ENCODE measurements around the gene USP17L5.

DNA sequence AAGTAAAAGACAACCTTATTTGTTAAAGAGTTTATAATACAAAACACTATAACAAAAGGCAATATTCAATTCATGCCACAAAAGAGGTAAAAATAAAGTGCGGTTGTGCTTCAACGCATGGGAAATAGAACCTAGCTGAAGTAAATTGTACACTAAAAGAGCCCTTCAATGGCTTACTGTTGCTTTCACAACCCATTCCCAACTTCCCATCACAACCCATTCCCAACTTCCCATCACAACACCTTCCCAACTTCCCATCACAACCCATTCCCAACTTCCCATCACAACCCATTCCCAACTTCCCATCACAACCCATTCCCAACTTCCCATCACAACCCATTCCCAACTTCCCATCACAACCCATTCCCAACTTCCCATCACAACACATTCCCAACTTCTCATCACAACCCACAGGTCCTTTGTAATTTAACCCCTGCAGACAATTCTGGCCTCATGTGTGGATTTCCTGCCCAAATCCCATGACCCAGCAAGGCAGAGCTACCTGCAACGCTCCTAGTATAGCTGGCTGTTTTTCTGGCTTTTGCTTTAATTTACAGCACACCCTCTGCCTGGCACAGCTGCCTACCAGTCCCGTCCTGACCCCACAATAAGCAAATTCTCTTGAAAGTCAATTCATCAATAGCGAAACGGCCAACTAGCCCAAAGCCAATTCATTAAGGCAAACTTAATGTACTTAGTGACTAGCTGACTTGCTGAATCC lies 75.7 kb downstream of the AFAP1 start:
- PRO-cap, 2 experiments: no peak in any of the 2 experiments

GRCh38 chr4:8010235-8011154 lies 70.8 kb upstream of the AFAP1 start:
- PRO-cap, 2 experiments: no peak in any of the 2 experiments

DNA sequence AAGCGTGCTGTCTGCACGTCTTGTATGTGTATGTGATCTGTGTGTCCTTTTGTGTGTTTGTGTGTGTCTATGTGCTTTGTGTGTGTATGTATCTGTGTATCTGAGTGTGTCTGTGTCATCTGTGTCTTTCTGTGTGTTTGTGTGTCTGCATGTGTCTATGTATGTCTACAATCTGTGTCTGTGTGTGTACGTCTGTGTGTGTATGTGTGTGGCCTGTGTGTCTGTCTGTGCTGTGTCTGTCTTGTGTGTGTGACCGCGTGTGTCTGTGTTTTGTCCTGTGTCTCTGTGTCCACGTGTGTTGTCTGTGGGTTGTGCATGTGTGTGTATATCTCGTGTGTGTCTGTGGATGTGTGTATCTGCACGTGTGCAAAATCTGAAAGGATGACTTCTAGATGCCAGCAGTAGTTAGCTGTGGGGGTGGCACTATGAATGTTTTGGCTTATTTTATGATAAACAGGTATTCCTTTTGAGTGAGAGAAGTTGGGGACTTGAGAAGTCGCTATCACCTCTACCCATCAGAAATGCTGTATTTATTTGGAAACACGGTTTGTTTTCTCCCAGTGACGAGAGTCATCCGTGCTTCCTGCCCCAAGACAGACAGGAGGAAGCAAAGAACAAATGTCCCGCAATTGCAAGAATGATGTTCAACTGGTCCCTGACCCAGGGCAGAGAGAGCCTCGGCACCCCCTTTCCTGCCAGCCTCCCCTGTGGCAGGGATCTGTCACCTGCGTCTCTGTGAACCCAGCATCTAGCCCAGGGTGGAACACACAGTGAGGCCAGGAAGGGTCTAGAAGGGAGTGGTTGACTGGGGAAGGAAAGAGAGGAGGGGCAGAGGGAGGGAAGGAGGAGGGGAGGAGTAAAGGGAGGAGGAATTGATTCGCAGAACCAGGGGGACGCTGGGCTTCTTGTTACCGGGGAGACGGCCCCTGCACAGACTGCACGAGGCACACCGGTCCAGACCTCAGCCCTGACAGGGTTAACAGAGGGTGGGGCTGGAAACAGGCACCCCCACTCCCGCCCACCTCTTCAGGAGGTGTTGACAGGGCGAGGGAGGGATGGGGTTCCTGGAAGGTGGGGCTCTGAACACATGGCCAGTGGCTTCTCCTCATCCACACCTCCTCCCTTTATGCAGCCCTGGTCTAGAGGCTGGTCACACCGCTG lies 88.3 kb downstream of the ABLIM2 start:
- PRO-cap, 2 experiments: no peak in any of the 2 experiments

DNA sequence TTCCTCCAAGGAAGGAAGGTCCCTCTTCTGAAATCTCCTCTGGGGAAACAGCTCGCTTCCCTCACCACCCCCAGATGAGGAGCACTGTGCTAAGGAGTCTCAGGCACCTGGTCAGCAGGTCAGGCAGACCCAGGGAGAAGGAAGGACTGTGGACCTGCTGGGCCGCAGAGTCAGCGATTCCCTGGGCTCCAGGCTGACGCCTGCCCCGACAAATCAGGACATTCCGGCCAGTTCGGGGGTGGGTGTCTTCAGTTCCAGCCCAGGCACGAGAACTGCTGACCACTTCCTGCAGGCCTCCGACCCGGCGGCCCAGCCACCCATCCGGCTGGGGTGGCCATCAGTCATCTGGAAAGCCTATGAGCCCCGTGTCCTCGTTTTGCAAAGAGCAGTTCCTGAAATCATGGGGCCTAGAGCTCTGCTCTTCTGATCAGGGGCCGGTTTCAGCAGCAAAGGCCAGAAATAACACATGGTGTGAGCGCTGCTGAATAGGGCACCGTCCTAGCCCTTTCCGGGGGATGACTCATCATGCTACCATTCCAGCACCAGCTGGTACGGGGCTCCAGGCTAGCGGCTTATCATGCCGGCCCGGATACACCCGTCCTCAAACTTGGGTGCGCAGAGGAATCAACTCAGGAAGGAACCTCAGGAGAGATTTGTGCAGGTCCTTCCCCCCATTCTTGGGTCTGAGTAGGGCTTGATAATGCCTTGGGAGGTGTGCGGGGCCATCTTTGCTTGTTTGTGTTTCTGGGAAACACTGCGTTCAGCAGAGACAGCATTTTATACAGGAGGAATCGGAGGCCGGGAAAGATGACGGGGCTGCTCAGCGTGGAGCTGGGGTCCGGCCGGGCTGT lies 7.8 kb upstream of the SH3TC1 start:
- PRO-cap, 2 experiments: peak in 1 of 2 experiments; most common plus-strand start position 388 of the sequence (in 1); most common minus-strand start position 150 of the sequence (in 1)

DNA sequence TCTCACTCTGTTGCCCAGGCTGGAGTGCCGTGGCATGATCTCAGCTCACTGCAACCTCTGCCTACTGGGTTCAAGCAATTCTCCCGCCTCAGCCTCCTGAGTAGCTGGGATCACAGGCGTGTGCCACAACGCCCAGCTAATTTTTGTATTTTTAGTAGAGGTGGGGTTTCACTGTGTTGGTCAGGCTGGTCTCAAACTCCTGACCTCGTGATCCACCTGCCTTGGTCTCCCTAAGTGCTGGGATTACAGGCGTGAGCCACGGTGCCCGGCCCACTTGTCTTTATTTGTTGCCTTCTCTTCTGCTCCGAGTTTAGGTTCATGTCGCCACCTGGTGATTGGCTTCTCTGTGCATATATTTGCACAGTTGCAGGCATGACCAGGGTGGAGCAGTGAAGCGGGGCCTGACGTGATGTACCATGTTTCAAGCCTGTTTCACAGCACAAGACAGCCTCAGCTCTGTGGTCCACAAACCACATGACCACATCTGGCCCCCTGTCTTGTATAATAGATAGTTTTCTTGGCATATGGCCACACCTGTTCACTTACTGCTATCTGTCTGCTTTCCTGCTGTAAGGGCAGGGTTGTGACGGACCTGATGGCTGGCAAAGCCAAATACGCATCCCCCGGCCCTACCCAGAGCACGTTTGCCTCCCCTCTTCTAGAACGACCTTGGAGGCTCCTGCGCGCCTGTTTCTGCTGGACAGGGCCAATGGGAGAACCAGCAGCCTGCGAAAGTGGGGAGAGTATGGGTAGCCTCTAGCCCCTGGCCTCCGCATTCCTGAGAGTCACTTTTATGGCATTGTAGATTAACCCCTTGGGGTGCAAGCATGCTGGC lies 6.4 kb upstream of the SH3TC1 start:
- PRO-cap, 2 experiments: no peak in any of the 2 experiments

DNA sequence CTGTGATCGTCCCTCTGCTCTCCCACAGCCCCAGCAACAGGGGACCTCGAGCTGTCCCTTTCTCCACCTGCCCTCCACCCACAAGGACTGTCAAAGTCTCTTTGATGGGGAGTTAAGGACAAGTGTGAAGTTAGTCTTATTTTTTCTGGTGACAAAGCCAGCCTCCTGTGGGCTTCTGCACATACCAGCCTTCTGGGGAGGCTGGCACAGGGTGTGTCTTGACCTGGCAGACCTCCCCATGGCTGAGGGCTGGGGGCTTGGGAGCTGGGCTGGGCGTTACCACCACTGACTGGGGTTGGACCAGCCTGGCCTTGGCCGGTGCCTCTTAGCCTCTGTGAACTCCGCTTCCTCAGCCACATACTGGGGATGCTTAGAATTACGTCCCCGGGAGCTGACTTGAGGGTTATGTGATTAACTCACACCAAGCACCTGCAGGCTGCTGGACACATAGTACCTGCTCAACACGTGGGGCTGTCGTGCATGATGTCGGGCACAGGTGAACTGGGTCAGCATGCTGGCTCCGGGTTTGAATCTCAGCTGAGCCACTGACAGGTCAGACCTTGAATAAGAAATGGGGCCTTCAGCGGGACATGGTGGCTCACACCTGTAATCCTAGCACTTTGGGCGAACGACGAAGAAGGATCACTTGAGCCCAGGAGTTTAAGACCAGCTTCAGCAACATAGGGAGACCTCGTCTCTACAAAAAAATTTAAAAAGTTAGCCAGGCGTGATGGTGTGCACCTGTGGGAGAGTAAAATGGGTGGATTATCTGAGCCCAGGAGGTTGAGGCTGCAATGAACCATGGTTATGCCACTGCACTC lies 14.2 kb downstream of the SH3TC1 start:
- PRO-cap, 2 experiments: no peak in any of the 2 experiments

- PRO-cap, 2 experiments: no peak in any of the 2 experiments
Measured at GRCh38 chr4:8227709-8228872, 29.0 kb downstream of the SH3TC1 start.

DNA sequence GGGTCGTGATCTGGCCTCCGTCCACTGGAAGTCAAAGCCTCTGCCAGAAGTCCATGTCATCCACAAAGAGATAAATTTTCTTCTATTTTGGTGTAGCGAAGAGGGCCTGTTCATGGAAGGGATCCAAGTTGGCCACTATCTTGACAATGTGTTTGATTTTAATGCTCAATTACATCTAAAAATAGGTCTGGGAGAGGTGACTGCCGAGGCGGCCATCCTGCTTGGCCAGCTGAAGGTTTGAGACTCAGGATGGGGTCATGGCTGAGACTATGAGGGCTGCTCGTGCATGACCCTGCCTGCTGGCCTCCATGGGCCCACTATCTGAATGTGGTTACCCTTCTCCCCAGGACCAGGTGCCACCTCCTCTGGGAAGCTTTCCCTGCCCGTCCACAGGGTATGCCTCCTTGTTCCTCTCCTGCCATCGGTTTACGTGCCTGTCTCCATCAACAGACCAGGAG lies 50.4 kb downstream of the HTRA3 start:
- PRO-cap, 2 experiments: no peak in any of the 2 experiments

GRCh38 chr4:8402112-8402466 lies 38.4 kb downstream of the ACOX3 start:
- PRO-cap, 2 experiments: no peak in any of the 2 experiments

DNA sequence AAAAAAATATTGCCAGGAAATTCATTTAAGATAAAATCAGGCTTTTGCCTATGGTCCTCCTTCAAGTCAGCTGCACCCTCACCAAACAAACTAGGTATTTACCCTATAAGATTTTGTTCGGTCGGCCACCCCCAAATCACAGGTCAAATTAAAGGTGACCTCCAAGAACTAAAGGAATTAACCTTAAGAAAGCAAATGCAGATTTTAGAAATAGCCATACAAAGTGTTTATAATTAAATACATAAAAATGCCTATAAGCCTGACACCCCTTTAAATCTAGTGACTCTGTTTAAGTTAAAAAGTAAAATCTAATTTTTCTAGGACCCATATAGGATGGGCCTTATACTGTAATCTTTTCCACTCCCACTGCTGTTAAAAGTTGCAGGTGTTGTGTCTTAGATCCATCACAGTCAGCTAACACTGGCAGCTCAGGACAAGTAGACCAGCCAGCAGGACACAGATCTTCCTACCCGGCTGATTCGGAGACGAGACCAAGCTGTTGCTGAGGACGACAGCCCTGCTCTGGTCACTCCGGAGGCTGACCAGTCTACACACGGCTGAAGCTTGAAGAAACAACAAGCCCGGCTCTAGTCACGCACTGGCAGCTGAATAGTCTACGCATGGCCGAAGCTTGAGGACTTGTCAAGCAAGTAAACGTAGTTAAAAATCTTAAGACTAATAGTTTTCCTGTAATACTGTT lies 2.0 kb downstream of the ACOX3 start:
- PRO-cap, 2 experiments: no peak in any of the 2 experiments

GRCh38 chr4:8478465-8478850 lies 37.9 kb downstream of the TRMT44 start:
- PRO-cap, 2 experiments: no peak in any of the 2 experiments

DNA sequence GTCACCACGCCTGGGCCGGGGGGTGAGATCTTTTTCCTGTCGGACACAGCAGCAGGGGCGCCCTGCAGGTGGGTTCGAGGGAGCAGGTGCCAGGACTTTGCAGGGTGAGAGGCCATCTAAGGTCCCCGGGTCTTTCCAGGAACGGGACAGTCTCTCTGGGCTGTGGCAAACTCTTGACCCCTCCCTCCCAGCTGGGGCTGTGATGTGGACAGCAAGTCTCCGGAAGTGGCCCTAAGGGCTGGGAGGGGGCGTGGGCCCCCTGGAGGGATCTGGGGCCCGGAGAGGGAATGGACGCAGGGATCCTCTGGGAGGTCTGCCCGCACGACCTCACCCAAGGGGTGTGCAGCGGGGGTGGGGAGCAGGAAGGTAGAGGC lies 585 bp downstream of the CPZ start:
- PRO-cap, 2 experiments: no peak in any of the 2 experiments

DNA sequence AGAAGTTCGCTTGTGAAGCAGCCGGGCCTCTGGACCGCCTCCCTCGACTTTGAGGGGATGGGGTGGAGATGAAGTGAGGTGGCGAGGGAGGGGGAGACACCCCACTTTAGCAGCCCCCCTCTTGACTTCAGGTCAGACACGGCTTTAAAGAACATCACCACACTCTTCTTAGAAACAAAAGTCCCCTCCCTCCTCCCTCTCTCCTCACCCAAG lies 108.6 kb downstream of the CPZ start:
- PRO-cap, 2 experiments: no peak in any of the 2 experiments

GRCh38 chr4:8871435-8871712 lies 265 bp downstream of the HMX1 start:
- PRO-cap, 2 experiments: no peak in any of the 2 experiments

DNA sequence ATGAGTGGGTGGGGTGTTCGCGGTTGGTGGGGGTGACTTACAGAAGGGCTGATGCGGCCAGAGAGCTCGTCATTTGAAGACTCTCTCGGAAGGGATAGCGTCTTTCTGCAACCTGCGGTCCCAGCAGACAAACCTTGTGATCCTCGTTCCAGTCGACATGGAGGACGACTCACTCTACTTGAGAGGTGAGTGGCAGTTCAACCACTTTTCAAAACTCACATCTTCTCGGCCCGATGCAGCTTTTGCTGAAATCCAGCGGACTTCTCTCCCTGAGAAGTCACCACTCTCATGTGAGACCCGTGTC lies at the start of gene USP17L5:
Gene USP17L5 (plus strand): TSS at position 158 of the 304 bp plus-strand sequence.
- PRO-cap, 2 experiments: no peak in any of the 2 experiments

DNA sequence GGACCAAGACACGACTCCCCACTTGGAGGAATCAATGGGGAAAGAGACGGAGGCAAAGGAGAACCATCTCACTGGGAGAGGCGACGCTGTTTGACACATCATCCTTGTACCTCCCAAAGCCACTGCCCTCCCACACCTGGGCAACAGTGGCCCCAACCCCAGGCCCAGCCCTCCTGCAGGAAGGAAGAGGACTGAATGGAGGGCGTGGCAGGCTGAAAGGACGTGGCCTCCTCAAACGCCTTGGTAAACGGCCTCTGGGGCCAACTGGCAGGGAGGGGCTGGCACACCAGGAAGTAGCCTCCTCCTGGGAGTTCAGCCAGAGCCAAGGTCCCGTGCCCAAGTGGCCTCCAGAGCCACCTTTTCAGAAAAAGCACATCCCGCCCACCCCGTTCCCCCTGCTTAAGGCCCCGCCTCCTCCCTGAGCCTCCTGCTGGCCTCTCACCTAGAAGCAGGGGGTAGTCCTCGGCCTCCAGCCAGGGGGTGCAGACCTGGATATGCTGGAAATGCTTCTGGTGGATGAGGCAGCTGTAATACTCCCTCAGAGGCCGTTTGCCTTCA lies 74.2 kb upstream of the DRD5 start:
- PRO-cap, 2 experiments: no peak in any of the 2 experiments

DNA sequence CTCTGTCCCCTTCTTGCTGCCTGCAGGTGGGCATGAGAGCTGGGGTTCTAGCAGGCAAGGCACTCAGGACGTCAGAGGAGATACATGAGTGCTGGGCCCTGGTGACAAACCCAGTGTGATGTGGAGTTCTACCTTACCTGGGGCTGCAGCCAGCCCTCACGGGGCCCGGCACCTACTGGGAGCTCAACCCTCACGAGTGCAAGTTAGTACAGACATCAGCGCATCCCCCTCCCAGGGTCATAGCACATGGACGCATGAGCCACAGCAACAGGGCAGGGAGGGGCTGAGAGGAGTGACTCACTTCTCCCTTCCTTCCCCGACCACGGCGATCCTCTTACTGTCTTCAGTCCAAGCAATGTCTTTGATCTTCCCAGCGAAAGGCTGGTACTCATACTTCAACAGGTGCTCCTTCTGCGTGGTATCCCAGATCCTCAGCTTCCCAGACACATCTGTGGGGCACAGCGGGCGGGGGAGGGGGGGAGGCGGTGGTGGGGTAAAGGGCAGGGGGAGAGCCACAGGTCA lies 17.8 kb downstream of the WDR1 start:
- PRO-cap, 2 experiments: peak in 1 of 2 experiments; most common minus-strand start position 177 of the sequence (in 1)

GRCh38 chr4:10115649-10115803 lies 1.1 kb downstream of the WDR1 start:
- PRO-cap, 2 experiments: peak in 1 of 2 experiments; most common minus-strand start chr4:10115778 (in 1)

DNA sequence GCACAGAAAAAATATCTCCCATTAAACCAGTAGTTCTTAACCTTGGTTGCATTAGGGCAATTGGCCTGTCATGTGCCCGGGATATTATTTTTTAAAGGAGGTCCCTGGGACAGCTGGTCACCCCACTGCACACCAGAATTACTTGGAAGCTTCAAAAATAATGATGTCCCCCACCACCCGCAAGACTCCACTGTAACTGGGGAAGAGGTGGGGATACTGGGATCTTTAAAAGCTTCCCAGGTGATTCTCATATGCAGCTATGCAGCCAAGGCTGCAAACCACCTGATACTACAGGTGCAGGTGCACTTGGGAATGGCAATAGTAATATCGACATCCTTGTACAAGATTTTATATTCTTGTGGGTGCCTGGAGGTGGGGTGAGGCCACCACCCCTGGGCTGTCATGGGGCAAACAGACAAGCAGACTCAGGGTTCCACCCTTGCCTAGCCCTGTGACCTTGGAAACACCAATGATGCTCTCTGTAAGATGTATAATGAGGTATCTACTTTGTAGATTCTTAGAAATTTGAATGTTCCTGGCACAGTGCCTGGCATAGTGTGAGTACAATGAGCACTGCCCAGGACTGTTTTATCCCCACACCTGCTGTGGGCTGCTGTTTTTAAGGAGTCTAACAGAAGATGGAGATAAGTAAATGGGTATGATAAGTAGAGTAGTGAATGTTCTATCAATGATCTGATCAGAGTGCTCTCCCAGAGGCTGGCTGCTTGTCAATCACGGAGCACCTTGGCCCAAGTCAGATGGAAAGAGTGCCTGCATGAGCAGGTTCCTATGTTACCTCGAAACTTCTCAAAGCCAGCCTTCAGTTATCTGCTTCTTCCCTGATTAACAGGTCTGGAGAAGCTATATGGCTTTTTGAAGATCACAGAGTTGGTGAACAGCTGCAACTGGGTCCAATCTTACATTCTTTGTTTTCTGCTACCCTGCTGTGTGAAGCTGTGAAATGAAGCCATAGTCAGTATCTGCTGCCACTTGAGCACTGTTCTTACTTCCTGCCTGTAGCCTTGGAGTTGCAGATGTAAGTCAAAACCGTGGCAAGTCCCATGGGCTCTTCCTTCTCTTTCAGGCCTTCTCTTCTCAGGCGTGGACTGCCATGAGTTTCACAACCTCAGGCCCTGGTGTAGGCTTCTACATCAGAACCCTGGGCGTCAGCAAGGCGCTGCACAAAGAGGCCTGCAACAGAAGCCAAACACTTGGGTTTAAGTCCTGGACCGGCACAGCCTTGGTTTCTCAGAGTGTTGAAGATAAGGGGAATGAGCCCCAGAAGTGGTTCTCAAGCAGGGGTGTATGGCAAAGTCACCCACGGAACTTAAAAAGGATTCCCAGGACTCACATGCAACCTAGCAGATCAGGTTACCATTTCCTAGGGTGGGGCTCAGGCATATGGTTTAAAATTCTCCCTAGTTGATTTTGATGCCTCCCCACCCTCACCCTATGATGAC lies 2.9 kb downstream of the ZNF518B start:
- PRO-cap, 2 experiments: no peak in any of the 2 experiments

DNA sequence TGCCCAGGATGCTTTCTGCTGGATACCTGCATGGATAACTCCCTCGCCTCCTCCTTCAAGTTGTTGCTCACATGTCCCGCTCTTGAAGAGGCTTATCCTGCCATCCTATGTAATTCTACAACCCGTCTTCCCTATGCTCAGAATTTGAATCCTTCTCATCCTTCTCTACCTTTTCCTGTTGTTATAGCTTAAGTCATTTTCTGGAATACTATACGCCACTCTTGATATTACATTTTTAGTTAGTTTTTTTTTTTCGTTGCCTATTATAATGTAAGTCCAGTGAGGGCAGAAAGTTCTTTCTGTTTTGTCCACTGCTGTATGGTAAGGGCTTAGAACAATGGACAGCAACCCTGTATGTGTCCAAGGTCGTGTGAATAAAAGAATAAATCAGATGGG lies 39.7 kb upstream of the CLNK start:
- PRO-cap, 2 experiments: no peak in any of the 2 experiments